Cardiac muscle cell (in vitro differentiated cells and primary cell): ENCODE results near the genes NRIP2 and TEX52.

DNA sequence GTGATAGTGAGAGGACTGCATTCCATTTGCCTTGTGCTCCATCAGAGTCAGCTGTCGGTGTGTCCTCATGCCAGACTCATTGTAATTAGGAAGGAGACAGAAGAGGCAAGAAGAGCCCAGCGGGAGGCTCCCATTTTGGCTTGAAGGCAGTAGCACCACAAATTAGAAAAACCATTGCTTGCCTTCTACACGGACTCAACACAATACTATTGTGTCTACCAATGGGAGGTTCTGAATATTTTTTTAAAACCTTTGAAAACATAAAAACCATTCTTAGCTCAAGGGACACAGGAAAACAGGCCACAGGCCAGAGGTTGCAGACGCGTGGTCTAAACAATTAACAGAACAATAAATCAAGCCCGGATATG, 13.5 kb upstream of the DCP1B start:
- RAMPAGE, long total RNA, result no peak
- RRBS, result no CpG with 5 or more reads among the region's 6 CpGs

DNA sequence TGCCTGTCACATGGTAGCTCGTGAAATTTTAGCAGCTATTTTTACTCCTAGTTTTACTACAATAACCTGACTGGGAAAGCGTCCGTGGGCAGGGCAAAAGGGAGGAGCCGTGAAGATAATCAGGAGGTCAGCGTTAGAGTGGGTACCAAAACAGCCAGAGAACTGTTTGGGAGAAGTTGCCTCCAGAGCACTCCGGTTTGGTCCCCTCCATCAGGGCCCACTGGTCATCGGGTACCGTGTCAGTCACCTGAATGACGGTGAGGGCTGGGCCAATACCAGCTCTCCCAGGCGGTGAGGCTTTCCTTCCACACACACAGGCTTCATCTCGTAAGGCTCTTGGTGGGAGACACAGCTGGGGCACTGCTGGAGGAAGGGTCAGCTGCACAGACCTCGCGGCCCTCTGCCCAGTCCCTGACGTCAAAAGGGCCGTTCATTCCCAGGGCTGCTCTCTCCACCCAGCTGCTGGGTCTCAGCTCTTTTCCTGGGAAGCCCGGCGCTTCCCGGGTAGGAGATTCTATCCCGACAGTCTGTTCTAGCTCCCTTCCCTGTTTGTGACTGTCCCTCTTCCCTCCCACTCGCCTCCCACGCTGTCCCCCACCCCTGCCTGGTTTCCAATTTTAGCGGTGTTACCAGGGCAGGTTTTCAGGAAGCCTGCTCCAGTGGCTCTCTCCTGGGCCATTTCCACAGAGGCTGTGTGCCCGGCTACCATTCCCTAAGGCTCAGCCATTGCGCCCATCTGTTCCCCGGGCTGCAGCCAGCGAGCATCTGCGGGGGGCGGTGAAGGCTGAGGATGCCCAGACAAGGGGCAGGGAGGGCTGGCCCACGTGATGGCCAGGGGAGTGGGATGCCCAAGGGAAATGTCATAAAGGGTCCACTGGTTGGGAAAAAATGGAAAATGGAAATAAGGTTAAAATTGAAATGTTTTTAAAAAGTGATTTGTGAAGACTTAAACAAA, 186.5 kb downstream of the CACNA1C start:
- RAMPAGE, long total RNA, result no peak
- RRBS, result 71% methylated on average over 2 of the region's 29 CpGs

- RAMPAGE, long total RNA, result no peak
- RRBS, result no CpG with 5 or more reads among the region's 8 CpGs
Observed at GRCh38 chr12:2359088-2359677, 306.4 kb downstream of the CACNA1C start.

GRCh38 chr12:2450706-2451155, 344.0 kb upstream of the FKBP4 start:
- RAMPAGE, long total RNA, result no peak
- RRBS, result no CpG with 5 or more reads among the region's 11 CpGs

DNA sequence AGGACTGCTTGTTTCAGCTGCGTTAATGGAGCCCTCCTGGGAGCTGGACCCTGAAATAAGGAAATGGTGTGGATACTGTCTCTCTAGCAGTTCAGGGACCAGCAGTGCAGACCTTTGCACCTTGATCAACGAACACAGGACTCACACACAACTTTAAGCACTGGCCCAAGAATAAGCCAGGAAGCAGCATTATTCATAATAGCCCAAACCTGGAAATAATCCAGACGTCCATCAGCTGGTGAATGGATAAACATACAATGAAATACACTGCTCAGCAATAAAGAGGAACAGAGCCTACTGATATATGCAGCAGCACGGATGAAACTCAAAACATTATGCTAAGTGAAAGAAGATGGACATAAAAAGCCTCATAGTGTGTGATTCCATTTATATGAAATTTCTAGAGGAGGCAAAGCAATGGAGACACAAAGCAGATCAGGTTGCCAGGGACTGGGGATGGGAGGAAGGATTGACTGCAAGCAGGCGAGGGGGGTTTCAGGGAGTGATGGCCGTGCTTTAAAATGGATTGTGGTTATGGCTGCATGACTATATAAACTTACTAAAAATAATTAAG, 303.9 kb upstream of the FKBP4 start:
- RAMPAGE, long total RNA, result no peak
- RRBS, result no CpG with 5 or more reads among the region's 6 CpGs

- RAMPAGE, long total RNA, result no peak
- RRBS, result no CpG with 5 or more reads among the region's 8 CpGs
Observed at GRCh38 chr12:2494310-2495026, 300.3 kb upstream of the FKBP4 start.

- RAMPAGE, long total RNA, result no peak
- RRBS, result 96% methylated on average over 5 of the region's 20 CpGs
Observed at GRCh38 chr12:2633533-2634320, 161.0 kb upstream of the FKBP4 start.

DNA sequence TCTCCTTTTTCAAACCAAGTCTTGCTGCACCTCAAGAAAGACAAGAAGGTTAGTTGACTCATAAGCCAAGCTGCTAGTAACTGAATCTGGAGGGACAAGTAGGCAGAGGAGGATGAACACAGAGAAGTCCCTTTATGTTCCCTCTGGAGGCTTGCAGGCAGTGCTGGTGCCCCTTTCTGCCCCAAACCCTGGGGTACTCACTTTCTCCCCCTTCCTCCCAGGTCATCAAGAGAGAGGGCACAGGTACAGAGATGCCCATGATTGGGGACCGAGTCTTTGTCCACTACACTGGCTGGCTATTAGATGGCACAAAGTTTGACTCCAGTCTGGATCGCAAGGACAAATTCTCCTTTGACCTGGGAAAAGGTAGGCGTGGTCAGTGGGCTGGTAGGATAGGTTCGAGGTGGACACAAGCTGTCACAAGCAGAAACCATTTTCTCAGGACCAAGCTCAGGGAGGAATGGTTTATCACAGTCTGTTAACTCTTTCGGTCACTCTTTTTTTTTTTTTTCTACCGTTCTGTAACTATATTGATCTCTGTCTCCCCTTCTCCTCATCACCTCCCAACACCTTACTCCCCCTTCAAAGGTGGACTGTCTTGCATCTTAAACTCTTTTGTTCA, 2.3 kb downstream of the FKBP4 start:
- RAMPAGE, long total RNA, result no peak
- RRBS, result no CpG with 5 or more reads among the region's 6 CpGs

DNA sequence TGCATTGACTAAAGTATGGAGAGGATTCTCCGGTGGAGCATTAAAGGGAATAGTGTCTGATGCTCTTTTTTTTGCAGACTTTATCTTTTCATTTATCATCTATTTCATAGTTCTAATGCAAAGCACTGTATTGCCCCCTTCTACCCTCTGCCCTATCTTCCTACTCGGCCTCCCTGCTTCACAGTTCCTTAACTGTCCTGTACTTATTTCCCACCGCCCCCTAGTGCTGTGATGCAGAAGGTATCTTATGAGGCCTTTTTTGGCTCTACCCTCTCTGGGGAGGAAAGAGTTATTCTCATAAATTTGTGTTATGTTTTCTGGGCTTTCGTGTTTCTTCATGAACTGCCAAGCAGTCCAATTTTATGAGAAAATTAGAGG, 1.1 kb downstream of the ITFG2 start:
- RAMPAGE, long total RNA, result no peak
- RRBS, result no CpG with 5 or more reads among the region's 4 CpGs

DNA sequence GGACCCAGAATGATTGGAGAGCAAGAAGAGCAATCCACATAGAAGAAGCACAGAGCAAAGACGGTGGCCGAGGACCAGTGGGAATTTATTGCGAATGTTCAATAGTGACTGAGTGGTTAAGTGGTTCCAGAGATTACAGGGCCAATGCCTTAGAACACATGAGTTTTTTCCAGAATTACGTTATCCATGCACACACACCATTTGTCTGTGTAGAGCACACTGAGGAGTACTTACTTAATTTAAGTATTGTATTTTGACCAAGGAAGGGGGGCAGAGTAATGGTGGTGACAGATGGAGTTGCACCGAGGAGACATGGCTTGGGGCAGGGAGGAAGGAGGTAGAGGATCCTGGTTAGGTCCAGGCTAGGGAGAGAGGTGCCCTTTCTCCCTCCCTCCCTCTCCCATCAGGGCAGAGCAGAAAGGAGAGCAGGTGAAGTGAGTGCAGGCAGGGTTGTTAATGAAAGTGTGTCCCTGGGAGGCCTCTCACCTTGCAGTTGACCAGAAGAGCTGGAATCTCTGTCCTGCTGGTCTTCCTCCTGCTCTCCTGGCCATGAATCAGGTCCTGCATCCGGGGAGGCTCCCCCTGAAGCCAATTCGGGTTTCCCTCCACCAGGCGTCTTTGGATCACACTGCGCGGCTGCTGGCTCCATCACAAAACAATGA, 4.5 kb downstream of the NRIP2 start:
- RAMPAGE, long total RNA, result no peak
- RRBS, result no CpG with 5 or more reads among the region's 10 CpGs

GRCh38 chr12:2834487-2835484, at the start of gene NRIP2:
TSS of gene NRIP2 (minus strand) at chr12:2835035.
- RAMPAGE, long total RNA, result no peak
- RRBS, result no CpG with 5 or more reads among the region's 33 CpGs

- RAMPAGE, long total RNA, result no peak
- RRBS, result no CpG with 5 or more reads among the region's 15 CpGs
Observed at GRCh38 chr12:2856163-2857388, at the start of gene TEX52. TSS of gene TEX52 (minus strand) at chr12:2857039.

- RAMPAGE, long total RNA, result start-site peak on the minus strand at chr12:2959823-2959867, 16 and 5 reads in 2 replicates
- RRBS, result 2% methylated on average over 65 of the region's 107 CpGs
Observed at GRCh38 chr12:2959484-2960332, 511 bp downstream of the TEAD4 start.

- RAMPAGE, long total RNA, result no peak
- RRBS, result no CpG with 5 or more reads among the region's 13 CpGs
Observed at GRCh38 chr12:3047834-3048404, 29.3 kb upstream of the TSPAN9 start.

DNA sequence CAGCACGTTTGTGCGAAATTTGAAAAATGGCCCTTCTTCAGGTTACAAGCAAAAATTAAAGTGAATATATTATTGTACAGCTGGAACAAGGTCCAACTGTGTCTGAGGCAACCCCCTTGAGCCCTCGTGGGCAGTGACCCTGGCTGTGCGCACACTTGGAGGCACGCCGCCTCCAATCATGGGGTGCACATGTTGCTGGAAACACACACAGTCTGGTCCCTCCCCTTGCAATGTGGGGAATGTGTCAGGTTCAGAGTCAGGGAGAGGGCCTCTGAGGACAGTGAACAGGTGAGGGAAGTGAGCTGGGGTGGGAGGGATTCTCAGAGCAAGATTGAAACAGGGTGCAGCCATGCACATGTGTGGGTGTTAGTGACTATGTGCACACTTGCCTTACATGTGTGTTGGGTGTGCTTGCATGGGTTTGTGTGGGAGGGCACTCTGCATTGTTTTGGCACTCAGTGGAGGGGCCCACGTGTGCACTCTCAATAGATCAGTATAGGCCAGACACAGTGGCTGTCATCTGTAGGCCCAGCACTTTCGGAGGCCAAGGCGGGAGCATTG, 9.6 kb downstream of the TSPAN9 start:
- RAMPAGE, long total RNA, result no peak
- RRBS, result no CpG with 5 or more reads among the region's 9 CpGs

GRCh38 chr12:3133103-3133311, 55.8 kb downstream of the TSPAN9 start:
- RAMPAGE, long total RNA, result no peak
- RRBS, result 0% methylated on average over 1 of the region's 6 CpGs

DNA sequence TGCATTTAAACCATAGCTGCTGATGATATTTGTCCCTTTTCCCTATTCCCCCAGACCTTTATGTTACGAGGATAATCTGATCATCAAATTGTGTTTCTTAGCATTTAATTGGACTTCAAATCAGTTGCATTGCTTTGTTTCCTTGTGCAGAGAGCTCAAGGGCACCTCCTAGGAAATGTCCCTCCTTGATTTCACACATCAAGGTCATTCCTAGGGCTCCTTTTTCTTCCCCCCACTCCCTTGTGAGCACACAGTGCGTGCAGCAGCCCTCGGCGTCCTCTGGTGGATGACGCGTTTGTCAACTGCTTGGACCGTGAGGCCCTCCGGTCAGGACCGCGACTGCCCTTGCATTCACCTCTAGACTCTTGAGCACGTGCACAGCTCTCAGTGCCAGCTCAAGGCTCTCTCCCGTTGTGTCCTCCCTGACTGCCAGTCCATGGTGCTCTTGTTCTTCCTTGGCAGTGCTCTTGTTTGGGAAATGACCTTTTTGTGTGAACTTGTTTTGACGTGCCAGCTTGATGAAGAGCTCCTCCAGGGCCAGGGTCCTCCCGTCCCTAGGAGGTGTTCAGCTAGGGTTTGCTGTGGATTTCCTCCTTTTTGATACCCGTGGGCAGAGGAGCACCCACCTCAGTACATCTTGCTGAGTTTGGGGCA, 67.8 kb downstream of the TSPAN9 start:
- RAMPAGE, long total RNA, result no peak
- RRBS, result no CpG with 5 or more reads among the region's 15 CpGs

GRCh38 chr12:3205778-3206631, 128.8 kb downstream of the TSPAN9 start:
- RAMPAGE, long total RNA, result no peak
- RRBS, result no CpG with 5 or more reads among the region's 14 CpGs

GRCh38 chr12:3231196-3232053, 154.2 kb downstream of the TSPAN9 start:
- RAMPAGE, long total RNA, result no peak
- RRBS, result no CpG with 5 or more reads among the region's 23 CpGs

DNA sequence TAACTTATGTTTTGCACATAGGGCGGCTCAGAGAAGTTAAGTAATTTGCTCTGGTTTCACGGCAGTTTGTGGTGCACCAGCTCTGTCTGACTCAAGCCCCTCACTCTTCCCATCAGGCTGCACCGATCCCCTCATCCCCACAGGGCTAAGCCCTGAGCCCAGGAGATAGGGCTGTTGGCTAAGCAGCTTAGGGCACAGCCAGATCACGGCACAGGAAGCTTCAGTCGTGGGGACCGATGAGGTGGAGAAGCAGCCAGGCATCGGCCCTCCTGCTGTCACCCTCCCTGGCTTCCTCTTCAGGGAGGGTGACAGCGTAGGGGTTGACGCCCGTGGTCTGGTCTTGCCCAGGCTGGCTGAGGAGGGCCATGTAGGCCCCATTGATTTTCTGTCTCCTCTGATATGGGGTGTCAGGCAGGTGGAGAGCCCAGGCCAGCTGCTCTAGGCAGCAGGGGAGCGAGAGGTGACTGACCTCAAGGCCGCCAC, 166.2 kb downstream of the TSPAN9 start:
- RAMPAGE, long total RNA, result no peak
- RRBS, result no CpG with 5 or more reads among the region's 12 CpGs